ENCODE data around the genes LEPR and SGIP1.

- PRO-cap, 3 experiments, result peak in 3 of 3 experiments; most common plus-strand start chr1:65066835 (in 2); most common minus-strand start chr1:65066721 (in 3)
- RRBS, result 1% methylated on average over 48 of the region's 135 CpGs
Observed at GRCh38 chr1:65066682-65067621, 81.1 kb upstream of the AK4 start.

DNA sequence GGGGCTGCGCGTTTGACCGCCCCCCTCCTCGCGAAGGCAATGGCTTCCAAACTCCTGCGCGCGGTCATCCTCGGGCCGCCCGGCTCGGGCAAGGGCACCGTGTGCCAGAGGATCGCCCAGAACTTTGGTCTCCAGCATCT is 236 bp downstream of the AK4 start:
- PRO-cap, 3 experiments, result no peak in any of the 3 experiments
- RRBS, result 3% methylated on average over 4 of the region's 14 CpGs

GRCh38 chr1:65148509-65149853 is 978 bp downstream of the AK4 start:
- PRO-cap, 3 experiments, result peak in 3 of 3 experiments; most common plus-strand start chr1:65148994 (in 3); most common minus-strand start chr1:65148907 (in 2)
- RRBS, result 2% methylated on average over 31 of the region's 88 CpGs

DNA sequence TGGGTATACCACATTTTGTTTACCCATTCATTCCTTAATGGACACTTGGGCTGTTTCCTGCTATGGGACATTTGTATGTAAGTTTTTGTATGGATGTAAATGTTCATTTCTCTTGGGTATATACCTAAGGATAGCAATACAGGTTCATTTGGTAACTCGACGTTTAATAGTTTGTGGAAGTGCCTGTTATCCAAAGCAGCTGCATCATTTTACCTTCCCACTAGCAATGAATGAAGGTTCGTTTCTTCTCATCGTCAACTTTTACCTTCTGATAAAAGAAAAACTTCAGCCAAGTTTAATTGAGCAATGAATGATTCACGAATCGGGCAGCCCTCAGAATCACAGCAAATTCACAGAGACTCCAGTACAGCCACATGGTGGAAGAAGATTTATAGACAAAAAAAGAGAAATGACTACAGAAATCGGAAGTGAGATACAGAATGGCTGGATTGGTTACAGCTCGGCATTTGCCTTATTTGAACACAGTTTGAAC is 15.0 kb downstream of the AK4 start:
- PRO-cap, 3 experiments, result no peak in any of the 3 experiments
- RRBS, result no CpG with 5 or more reads among the region's 8 CpGs

GRCh38 chr1:65254231-65254743 is 55.1 kb upstream of the DNAJC6 start:
- PRO-cap, 3 experiments, result peak in 3 of 3 experiments; most common plus-strand start chr1:65254462 (in 3); most common minus-strand start chr1:65254359 (in 3)
- RRBS, result 1% methylated on average over 36 of the region's 73 CpGs

GRCh38 chr1:65420399-65421296 is at the start of gene LEPR:
LEPR (plus strand) TSS chr1:65420668.
- PRO-cap, 3 experiments, result peak in 3 of 3 experiments; most common plus-strand start chr1:65420713 (in 2); most common minus-strand start chr1:65421089 (in 2)
- RRBS, result 3% methylated on average over 35 of the region's 77 CpGs

- PRO-cap, 3 experiments, result no peak in any of the 3 experiments
- RRBS, result no CpG with 5 or more reads among the region's 6 CpGs
Observed at GRCh38 chr1:65469857-65470406, 49.5 kb downstream of the LEPR start.

DNA sequence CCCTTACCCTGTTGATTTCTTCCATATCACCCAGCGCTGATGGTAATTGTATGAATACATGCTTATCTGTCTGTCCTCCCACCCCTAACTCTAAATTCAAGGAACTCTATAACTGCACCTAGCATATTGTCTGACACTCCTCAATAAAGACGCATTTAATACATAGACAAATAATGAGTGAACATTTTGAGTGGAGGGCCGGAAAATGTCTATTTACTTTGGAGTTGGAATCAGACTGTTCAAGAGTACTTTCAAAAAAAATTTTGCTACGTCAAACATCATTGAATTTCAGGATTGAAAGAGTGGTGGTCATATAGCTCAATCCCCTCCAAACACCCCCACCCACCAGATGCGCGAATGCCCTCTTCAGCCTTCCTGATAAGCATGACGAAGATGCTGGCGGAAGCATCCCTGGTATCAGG is 104.3 kb downstream of the LEPR start:
- PRO-cap, 3 experiments, result no peak in any of the 3 experiments
- RRBS, result no CpG with 5 or more reads among the region's 8 CpGs

DNA sequence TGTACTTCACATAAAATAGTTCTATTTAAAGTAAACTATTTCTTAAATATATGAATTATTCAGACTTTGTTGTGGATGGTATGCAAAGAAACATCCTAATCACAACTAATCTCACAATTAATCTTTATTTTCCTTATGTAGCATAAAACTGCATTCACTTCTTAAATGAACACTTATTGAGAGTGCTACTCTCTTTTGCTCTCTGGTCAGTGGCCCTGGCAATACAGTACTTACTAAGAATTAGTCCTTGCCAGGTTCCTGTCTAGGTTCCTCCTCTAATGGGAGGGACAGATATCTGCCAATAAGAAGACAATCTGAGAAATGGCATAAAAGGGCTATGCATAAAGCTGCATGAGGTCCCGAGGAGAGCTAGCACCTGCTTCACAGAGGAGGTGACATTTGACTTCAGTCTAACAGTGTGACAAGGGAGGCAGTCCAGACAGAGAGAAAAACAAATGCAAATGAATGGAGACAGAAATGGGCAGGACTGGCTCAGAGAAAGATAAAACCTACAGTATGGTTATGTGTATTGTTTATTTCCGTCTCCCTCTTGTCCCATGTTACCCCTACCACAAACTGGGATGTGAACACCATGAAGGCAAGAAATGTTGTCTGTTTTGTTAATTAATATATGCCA is 357.1 kb upstream of the SGIP1 start:
- PRO-cap, 3 experiments, result no peak in any of the 3 experiments
- RRBS, result no CpG with 5 or more reads among the region's 2 CpGs

- PRO-cap, 3 experiments, result peak in 3 of 3 experiments; most common plus-strand start chr1:66271489 (in 3)
- RRBS, result no CpG with 5 or more reads among the region's 7 CpGs
Observed at GRCh38 chr1:66271243-66271788, 262.6 kb upstream of the SGIP1 start.

DNA sequence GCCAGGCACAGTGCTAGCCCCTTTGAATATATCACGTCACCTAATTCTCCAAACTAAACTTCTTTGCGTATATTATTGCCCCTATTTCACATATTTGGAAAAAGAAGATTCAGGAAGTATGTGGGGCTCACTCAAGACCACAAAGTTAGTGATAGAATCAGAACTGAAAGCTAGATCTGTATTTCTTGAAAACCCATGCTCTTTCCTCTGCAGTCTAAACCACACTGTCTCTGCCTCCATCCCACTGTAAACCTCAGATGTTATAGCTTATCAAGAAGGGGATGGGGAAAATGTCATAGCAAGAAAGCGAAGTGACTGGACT is 257.8 kb upstream of the SGIP1 start:
- PRO-cap, 3 experiments, result no peak in any of the 3 experiments
- RRBS, result no CpG with 5 or more reads among the region's 3 CpGs

DNA sequence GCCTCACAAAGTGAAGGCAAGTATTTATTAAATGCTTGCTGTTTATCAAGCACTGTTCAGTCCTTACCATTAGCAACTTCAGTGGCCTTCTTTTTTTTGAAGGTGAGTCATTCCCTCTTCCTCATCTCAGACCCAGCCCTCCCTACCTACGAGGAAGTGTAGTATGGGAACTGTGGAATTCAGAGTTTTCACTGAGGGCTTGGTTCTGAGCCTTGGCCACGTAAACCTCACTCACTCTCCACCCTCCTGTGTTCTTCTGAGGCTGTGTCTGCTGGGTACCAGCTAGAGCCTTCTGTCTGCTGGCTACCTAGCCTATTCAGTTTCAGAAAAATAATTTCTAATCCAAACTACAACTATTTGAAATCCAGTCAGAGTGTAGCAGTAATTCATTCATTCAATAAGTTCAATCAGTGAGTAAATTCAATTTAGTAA is 218.2 kb upstream of the SGIP1 start:
- PRO-cap, 3 experiments, result peak in 2 of 3 experiments; most common plus-strand start position 251 of the sequence (in 2); most common minus-strand start position 83 of the sequence (in 1)
- RRBS, result no CpG with 5 or more reads among the region's 2 CpGs

DNA sequence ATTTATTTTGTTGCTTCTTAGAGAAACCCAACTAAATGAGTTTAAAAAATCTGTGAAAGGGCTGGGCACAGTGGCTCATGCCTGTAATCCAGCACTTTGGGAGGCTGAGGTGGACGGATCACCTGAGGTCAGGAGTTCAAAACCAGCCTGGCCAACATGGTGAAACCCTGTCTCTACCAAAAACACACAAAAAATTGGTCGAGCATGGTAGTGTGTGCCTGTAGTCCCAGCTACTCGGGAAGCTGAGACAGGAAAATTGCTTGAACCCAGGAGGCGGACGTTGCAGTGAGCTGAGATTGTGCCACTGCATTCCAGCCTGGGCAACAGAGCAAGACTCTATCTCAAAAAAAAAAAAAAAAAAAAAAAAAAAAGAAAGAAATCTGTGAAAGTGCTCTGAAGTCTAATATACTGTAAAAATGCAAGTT is 164.1 kb upstream of the SGIP1 start:
- PRO-cap, 3 experiments, result no peak in any of the 3 experiments
- RRBS, result no CpG with 5 or more reads among the region's 5 CpGs

DNA sequence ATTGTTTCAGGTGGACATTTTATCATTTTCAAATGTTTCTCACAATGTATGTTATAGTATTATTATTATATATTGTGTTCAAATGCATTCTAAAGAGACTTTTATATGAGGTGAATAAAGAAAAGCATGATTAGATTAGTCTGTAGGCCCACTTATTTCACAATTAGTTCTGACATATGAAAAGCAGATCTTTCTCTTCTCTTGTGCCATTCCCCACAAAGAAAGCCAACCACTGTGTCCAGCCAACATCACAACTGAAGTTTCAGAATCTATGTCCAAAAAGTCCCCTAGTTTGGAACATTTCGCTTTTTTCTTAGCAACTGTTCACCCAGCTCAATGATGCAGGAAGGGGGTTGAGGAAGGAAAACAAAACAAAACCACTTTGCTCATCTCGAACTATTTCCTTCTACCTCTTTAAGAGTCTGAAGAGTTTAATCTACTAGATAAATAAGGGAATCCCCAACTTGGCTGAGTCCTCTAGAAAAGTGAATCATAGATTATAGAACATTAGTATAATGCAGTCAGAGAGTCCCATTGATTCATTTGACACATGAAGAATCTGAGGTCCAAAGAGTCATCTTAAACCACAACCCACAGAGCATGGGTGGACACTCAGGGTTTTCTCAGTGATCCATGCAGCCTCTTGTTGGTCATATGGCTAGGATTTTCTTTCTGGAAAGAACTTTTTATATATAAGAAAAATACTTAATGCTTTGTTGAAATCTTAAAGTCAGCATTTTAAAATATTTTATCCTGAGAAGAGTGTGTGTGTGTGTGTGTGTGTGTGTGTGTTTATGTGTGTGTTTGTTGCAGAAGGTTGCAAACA is 159.3 kb upstream of the SGIP1 start:
- PRO-cap, 3 experiments, result no peak in any of the 3 experiments
- RRBS, result no CpG with 5 or more reads among the region's 2 CpGs

GRCh38 chr1:66388880-66389352 is 145.0 kb upstream of the SGIP1 start:
- PRO-cap, 3 experiments, result no peak in any of the 3 experiments
- RRBS, result no CpG with 5 or more reads among the region's 2 CpGs

- PRO-cap, 3 experiments, result peak in 2 of 3 experiments; most common plus-strand start chr1:66534084 (in 1); most common minus-strand start chr1:66534035 (in 2)
- RRBS, result no CpG with 5 or more reads among the region's 25 CpGs
Observed at GRCh38 chr1:66533773-66534397, at the start of gene SGIP1. SGIP1 (plus strand) TSS chr1:66534153.

DNA sequence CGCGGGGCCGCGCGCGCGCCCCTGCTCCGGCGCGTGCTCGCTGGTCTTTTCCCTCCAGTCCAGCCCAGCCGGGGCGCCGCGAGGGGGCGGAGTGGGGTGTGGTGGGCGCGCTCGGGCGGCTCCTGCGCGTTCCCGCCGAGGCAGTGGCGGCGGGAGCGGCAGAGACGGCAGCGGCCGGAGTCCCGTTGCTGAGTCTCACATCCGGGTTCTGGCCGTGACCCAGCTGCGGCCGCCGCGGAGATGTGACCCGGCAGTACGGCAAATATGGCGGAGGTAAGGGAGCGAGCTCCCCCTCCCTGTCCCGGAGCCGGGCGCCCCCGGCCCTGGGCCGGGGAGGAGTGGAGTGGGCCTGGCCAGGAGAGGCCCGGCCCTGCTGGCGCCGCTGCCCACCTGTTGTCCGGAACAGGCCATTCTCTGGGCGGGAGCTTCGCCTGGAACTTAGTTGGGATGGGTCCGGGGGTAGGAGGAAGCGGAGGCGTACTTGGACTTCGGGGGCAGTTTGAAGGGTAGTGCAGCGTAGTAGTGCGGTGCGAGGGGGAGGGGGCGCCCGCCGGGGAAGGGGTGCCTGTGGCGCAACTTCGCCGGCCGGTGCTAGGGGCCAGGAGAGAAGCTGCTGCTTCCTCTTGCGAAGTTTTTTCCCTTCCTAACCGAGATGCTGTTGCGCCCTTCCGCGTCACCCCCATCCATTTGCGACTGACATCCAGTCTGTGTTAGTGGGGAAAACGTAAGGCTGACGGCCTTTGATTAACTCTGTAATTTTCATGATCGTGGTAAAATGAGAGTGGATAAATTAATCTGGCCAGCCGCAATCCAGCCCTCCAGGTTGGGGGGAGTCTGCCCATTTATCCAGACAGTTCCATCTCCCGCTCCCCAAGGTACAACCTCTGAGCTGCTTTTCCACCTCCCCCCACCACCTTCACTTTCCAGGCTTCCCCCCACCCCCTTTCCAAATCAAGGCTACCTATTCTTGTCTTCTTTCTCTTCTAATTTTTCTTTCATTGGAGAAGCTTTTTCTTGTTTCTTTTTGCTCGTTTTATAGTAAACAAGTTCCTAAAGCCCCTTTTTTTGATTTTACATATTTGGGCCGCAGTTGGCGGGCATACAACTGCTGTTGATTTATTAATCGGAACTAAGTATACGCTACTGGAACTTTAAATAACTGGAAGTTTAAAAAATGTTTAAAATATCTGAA is 5.7 kb downstream of the MIER1 start:
- PRO-cap, 3 experiments, result peak in 3 of 3 experiments; most common plus-strand start position 143 of the sequence (in 3); most common minus-strand start position 404 of the sequence (in 2)
- RRBS, result 1% methylated on average over 39 of the region's 82 CpGs

- PRO-cap, 3 experiments, result no peak in any of the 3 experiments
- RRBS, result no CpG with 5 or more reads among the region's 15 CpGs
Observed at GRCh38 chr1:66991683-66992977, 61.8 kb downstream of the SLC35D1 start.

DNA sequence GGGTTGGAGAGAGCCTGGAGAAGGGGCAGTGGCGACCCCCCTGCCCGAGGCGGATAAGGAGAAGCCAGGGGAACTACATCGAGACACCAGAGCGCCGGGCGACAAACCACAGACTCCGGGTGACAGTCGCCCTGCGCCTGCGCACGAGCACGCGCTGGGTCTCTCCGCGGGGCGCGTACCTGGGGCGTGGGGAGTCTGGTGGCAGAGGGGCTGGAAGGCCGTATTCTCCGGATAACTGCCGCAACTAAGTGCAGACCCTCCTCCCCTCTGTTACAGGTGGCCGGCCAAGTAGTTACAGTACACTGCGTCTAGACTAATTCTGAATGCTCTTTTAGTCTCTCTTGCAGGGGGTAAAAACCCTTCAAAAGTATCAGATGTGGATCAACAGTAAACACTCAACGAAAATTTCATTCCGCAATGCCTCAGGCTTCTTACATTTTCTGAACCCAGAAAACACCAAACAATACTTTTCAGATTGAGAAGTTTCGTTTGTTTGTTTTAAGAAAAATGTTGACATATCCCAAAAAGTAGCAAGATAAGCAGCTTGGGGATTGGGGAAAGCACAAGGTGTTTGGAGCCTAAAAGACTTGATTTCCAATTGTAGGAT is 425 bp upstream of the SLC35D1 start:
- PRO-cap, 3 experiments, result peak in 2 of 3 experiments; most common minus-strand start position 103 of the sequence (in 2)
- RRBS, result under 1% methylated on average over 11 of the region's 27 CpGs

DNA sequence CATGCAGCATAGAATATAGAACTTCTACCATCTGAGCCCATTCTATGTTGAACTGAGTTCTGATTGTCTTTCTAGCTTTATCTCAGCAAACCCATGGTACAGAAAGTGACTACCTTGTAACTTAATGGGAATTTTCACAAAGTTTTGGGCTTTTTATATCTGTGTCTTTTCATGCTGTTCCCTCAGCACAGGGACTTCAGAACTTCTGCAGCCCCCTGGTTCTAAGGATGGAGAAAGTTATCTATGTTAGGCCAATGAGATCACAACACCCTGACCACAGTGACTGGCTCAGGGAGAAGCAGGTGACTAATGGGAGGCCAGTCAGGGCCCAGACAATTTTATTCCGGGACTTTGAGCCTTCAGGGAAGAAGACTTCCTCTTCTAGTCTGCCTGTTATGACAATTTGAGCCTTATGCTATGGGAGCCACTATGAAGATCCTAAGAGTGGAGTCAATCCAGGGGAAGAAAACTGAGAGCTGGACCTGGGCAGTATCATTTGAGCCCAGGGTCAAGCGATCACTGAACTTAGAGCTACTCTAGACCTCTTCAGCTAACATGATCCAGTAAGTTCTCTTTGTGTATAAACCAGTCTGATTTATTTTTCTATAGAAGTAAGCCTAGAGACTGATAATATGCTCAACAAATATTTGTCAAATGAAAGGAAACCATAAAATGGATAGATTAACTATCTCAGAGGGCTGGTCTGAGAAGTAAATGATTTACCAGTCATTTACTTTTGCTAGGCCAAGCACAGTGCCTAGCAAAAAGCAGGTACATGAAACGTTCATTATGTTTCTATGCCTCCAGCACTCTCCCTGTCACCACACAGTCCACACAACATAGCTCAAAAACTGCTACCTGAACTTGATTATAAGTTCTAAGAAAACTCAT is 4.1 kb upstream of the C1orf141 start:
- PRO-cap, 3 experiments, result no peak in any of the 3 experiments
- RRBS, result no CpG with 5 or more reads among the region's 3 CpGs